Metastatic Lung Carcinoma in the Adrenal Gland (tissue), 1 donor: ENCODE results near the gene CYP2D6.

DNA sequence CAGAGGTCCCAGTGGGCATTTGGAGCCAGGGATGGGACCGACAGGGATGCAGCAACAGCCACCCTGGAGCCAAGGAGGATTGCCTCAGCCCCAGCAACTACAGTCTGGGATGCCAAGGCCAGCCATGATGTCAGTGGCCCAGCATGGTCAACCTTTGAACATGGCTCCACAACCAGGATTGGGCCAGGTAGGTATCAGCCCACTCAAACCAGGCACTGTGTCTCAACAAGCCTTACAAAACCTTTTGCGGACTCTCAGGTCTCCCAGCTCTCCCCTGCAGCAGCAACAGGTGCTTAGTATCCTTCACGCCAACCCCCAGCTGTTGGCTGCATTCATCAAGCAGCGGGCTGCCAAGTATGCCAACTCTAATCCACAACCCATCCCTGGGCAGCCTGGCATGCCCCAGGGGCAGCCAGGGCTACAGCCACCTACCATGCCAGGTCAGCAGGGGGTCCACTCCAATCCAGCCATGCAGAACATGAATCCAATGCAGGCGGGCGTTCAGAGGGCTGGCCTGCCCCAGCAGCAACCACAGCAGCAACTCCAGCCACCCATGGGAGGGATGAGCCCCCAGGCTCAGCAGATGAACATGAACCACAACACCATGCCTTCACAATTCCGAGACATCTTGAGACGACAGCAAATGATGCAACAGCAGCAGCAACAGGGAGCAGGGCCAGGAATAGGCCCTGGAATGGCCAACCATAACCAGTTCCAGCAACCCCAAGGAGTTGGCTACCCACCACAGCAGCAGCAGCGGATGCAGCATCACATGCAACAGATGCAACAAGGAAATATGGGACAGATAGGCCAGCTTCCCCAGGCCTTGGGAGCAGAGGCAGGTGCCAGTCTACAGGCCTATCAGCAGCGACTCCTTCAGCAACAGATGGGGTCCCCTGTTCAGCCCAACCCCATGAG, 27.2 kb upstream of the L3MBTL2 start:
- PRO-cap = no peak

- PRO-cap = no peak
These were observed 26.0 kb upstream of the L3MBTL2 start for GRCh38 chr22:41178980-41179581.

- PRO-cap = no peak
These were observed 5.2 kb downstream of the RANGAP1 start for GRCh38 chr22:41280642-41281334.

GRCh38 chr22:41344463-41344872, 37.3 kb upstream of the TEF start:
- PRO-cap = no peak

- PRO-cap = bidirectional peak, plus-strand start at chr22:41381532, minus-strand start at chr22:41381263
These were observed 850 bp upstream of the TEF start for GRCh38 chr22:41380844-41381340.

DNA sequence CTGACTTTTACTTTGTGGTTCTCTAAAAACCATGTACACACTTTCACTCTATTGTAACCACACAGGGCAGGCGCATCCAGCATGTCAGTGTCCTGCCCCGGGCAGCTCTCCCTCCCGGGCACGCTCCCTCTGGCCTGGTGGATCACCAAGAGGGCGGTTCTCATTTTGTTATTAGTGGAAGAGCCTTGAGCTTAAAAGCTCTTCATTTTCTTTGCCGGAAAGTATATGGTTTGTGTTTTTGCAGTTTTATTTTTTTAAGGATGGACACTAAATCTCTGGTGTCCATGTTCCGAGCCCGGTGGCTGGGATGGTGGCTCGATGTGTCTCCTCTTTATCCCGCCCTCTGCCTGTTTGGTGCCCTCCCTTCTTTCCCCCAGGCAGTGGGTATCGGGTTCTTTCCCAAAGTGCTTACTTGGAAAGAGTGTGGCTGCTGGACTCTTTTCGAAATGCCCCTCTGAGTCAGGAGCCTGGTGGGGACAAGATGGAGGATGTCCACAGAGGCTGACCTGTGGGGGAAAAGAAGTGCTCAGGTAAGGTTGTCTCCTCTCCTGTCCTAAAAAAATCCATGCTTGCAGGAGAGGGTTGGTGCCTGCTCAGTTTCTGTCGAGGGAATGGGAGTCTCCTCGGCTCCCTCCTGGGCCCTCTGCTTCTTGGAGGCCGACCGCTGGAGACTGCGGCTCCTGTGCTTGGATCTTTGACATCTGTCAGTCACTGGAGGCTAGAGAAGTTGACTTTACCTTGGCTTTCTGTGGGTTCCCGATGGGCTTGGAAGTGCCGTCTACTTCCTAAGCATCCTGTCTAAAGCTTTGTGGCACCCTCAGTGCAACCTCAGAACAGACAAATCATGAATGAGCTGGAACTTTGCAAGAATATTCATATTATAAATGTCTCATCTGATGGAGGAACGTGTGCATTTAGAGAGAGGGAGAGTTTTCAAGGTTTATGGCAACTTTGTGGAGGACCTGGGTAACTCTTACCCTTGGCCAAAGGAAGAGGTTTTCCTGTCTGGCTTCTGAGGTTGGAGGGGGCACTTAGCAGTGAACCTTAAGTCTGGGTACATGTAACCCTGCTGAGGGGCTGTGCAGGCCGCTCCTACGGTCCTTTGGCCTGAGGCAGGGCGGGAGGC, 16.3 kb downstream of the TEF start:
- PRO-cap = no peak

DNA sequence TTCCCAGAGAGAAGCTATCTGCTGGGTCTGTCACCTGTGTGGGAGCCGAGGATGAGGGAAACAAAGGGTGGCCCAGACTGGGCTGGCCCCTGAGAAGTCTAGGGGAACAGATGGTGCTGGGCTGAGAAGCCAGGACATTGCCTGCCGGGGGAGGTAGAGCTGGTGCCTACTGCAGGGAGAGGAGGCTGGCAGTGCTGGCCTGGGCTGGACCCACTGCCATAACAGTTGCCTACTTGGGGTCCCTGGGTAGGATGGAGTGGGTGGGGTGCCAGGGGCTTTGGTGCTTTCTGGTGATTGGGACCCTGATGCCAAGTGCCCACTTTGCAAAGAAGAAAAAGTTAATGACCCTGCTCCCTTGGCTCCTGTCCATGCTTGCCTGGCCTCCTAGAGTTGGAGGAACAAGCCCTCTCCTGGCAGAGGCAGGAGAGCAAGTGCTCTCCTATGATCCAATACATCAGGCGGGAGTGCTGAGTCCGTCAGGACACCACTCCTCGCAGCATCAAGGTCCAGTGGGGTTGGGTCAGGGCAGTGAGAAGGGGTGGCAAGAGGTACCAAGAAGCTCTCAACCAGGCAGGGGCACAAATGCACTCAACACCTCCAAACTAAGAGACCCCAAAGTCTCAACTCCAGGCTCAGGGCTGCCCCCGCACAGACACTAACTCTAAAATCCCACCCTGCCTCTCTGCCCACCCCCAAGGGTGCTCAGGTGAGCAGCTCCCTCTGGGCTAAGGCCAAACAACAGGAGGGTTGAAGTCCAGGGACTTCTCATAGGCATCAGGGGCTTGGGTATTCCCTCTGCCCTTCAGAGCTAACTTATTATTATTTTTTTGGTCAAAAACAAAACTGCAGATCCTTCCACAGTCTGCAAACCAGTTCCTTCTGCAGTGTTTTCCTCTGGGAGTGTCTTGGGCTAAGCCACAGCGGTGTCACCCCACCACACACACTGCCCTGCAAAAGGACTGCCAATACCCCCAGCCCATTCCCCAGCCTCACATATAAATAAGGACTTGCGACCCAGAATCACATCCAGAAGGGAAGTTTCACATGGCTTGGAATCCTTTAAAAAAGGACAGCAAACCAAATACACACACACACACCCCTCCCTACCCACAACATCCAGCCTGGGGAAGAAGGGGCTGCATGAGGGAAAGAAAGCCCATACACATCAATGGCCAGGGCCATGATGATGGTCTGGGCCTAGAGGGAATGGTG, 11.8 kb downstream of the TOB2 start:
- PRO-cap = no peak

DNA sequence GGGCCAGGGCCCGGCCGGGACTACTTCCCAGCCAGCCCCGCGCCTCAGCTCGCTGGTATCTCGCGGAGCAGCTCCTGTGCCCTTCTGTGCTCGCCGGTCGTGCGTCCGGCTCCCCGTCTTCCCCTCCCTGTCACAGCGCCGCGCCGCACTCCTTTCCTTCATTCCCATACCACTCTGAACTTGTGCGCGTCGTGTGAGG, 192 bp upstream of the TOB2 start:
- PRO-cap = bidirectional peak, plus-strand start at position 55 of the sequence, minus-strand start outside the sequence

DNA sequence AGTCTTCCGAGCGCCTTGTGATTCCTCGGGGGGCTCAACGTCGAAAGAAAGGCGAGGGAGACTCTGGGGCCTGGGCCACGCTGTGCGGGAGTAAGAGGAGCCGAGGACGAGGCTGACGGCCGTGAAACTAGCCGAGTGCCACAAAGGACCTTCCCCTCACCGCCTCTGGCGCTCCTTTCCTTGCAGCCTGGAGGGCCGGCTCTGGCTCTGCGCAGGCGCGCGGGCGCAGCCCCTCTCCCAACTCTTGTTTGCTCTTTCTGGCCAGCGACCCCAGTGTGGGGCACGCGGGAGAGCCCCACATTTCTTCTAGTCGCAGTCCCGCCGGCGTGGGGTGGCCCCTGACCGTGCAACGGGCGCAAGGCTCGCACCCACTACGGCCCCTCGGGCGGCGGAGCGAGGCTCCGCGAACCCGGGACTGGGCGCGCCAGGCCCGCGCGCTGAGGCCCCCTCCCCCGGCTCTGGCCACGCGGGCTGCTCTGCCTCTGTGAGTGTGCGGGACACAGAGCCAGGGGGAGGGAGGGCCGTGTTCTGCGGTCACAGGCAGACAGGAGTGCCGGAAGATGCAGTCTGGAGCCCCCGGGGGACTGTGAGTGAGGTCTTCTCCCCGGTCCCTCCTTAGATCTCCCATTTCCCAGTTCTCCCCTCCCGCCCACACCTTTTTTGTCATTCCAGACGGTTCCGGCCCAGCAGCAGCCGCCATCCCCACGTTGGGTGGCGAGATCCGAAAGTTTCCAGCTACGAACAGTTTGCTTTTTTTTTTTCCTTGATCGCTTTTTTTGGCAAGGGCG, 1.0 kb upstream of the TOB2 start:
- PRO-cap = bidirectional peak, plus-strand start at position 273 of the sequence, minus-strand start at position 167 of the sequence; bidirectional peak, plus-strand start at position 487 of the sequence, minus-strand start at position 460 of the sequence; bidirectional peak, plus-strand start at position 666 of the sequence, minus-strand start at position 617 of the sequence

DNA sequence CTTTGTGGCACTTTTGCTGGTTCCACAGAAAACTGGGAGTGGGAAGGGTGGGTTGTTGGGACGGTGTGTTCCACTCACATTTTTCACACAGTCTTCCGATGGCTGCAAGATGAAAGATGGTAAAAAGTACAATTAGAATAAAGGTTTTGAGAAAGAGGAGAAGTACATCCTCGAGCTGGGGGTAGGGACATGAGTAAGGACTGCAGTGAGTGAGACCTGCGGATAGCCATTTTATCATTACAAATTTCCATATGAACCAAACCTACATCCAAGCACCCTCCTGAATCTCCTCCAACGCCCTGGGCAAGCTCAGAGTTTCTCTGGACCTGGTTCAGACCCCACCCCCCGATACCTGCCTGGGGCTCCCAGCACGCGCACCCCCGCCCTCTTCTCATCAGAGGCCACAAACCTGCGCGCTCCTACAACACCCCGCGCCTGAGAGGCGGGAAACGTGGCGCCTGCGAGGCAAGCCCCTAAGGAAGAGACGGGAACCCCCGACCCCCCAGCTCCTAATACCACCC, 386 bp downstream of the PHF5A start:
- PRO-cap = no peak

DNA sequence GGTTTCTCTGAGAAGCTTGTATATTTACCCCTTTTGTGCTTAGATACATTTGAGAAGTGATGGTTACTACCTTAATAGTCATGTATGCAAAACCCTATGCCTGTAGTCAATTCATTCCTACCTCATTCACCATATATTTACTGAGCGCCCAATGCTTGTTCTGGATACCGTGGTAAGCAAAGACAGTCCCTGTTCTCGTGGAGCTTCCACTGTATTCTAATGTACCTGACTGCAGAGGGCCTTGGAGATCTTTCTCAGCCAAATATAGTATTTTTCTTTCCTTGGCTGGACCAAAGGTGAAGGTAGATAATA, 2.4 kb downstream of the ACO2 start:
- PRO-cap = no peak

GRCh38 chr22:41518318-41518862, 25.9 kb downstream of the POLR3H start:
- PRO-cap = no peak

GRCh38 chr22:41693867-41694862, 5.1 kb upstream of the MEI1 start:
- PRO-cap = no peak

DNA sequence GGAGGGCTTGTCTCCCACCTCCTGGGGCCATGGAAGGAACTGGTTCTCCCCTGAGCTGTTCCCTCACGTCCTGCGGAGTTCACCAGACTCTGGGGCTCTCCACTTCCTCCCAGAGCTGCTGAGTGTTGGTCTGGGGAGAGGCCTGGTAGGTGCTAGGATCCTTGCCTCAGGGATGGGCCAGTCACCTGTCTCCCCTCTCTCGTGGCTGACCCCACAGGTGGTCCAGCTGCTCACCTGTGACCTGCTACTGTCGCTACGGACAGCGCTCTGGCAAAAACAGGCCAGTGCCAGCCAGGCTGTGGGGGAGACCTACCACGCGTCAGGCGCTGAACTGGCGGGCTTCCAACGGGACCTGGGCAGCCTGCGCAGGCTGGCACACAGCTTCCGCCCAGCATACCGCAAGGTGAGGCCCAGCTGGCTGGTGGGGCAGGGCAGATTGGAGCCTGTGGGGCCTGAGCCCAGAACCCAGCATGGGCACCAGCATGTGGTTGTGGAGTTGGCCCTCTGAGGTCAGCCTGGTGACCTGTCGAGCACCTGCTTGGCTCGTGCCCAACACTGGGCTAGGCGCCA, 12.0 kb downstream of the SHISA8 start:
- PRO-cap = no peak

DNA sequence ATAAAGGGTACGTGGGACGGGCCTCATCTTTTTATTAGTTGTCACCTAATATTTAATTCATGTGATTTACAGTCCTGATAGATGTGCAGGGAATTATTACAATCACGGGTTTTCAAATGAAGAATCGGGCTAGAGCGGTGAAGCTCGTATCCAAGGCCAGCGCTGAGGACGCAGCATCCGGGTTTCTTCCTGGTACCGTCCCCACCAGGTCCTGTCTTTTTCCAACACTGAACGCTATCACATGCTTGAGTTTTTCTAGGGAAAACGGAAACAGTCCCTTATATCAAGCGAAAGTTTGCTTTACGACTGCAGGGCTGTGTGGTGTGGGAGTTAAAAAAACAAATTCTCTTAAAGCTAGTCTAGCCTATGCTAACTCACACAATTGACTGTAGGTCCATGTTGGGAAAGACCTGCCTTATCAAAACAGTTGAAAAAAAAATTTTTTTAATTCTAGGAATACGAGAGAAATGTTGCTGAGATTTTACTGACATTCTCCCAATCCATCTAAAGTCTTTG, 886 bp downstream of the SMDT1 start:
- PRO-cap = no peak

DNA sequence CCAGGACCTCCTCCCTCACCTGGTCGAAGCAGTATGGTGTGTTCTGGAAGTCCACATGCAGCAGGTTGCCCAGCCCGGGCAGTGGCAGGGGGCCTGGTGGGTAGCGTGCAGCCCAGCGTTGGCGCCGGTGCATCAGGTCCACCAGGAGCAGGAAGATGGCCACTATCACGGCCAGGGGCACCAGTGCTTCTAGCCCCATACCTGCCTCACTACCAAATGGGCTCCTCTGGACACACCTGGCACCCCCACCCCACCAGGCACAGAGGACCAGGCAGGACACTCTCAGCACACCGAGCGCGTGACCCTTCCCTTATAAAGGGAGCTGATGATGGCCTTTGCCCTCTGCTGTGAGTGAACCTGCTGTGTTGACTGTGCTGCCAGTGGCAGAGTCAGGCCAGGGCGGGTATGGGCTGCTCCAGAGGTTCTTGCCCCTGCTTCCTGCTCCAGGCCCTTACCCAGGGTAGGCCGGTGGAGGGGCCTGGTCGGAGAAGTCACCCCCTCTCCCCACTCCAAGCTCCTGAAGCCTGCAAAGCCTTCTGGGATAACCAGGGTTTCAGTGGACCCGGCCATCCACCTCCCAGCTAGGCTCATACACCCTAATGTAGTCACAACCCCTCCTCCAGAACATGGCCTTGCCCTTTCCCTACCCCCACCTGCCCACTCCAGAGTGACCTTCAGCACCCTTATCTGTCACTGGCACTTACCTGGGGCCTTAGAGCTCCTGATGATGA, at the start of gene CYP2D6:
CYP2D6 (minus strand) TSS at position 218 of the 731 bp plus-strand sequence.
- PRO-cap = no peak

DNA sequence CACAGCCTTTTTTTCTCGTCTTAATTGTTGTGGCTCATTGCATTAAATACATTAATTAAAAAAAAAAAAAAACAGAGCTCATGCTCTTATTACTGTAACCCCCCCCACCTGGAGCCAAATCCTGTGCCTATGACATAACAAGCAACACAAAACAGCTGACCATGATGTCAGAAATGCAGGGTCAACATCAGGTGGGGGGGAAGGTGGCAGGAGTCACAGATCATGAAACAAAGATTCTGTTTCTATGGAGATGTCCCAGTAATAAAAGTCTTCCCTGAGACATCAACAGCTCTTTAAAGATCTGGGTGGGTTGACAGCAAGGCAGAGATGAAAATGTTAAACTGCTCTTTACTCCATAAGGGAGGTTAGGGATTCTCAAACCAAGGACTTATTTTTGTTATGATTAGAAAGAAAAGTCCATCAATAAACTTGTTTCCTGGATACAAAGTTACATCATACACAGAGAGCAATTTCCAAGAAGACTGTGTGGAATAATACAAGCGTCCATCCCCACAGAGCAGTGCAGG, 42.6 kb upstream of the CYP2D6 start:
- PRO-cap = no peak

DNA sequence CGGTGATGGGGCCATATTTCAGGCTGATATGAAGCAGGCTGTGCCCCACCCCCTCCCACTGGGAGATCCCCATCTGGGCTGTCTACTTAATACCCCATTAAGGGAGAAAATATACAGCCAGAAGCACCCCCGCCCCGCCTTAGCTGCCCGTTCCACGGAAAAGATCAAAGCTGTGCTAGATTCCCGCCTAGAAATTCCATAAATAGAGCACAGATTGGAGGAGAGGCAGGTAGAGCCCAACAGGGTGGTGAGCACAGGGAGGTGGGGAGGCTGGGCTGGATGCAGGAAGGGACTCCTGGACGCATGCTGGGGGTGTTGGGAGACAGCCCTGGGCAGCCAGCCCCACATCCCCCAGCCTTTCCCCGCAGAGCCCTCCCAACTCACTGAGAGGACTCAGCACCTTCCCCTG, 33.6 kb upstream of the TCF20 start:
- PRO-cap = no peak

GRCh38 chr22:42338453-42338803, 68.0 kb upstream of the TCF20 start:
- PRO-cap = no peak

GRCh38 chr22:42403844-42404495, 28.2 kb downstream of the NFAM1 start:
- PRO-cap = no peak